Metastatic Pancreatic Carcinoma in the Ovary (tissue), 1 donor: ENCODE measurements around the gene IFNGR1.

- PRO-cap = no peak
Measured at GRCh38 chr6:136095996-136096524, 154.1 kb downstream of the MTFR2 start.

DNA sequence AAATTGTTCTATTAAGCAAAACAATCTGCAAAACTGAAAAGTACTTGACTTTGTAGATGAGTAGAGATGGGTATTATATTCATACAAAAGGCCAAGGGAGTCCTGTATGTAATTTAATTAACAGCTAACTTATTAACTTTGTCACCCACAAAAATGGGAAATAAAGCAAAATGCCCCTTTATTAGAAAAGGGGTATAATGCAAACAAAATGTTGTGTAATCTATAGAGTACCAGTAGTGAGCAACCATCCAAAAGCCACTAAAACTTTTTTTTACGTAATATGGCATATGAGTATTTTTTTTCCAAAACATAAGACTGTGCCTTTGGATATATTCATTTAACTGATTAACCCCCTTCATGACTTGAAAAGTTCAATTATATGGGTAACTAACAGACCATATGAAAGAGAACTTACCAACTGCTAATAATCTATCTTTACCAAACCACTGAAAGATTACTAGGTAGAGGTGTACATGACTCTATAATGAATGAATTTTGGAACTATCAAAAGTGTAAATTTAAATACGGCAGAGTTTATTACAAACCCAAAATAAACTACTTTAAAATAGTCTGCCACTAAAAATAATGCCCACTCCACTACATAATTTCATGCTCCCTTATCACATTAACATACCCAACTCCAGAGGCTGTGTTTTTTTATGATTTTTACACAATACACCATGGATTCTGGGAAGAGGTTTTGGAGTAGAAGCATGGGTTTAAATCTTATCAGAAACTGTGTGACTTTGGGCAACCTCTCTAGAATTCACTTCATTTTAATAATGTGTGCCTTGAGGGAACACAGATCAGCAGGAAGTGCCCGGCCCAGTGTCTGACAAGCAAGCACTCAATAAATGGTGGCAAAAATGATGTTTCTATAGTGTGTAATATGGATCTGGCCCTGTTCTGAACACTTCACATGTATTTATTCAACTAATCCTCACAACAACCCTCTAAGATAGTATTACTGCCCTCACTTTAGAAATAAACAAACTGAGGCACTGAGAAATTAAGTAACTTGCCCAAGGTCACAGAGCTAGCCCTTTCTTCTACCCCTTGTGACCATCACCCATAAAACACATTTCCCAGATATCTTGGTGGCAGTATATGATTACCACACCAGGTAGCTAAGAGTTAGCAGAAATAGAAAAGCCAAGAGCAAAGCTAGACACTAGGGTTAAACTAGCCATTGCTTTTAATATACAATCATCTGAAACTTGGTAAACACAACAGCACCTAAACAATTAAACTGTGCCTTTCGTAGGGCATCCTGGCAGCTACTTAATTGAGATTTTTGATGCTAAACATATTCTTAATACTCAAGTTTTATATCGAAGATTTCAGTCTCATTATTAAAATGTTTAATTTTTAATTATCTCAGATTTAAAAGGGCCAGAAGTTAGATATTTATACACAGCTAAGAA, 12.6 kb upstream of the MTFR2 start:
- PRO-cap = no peak

DNA sequence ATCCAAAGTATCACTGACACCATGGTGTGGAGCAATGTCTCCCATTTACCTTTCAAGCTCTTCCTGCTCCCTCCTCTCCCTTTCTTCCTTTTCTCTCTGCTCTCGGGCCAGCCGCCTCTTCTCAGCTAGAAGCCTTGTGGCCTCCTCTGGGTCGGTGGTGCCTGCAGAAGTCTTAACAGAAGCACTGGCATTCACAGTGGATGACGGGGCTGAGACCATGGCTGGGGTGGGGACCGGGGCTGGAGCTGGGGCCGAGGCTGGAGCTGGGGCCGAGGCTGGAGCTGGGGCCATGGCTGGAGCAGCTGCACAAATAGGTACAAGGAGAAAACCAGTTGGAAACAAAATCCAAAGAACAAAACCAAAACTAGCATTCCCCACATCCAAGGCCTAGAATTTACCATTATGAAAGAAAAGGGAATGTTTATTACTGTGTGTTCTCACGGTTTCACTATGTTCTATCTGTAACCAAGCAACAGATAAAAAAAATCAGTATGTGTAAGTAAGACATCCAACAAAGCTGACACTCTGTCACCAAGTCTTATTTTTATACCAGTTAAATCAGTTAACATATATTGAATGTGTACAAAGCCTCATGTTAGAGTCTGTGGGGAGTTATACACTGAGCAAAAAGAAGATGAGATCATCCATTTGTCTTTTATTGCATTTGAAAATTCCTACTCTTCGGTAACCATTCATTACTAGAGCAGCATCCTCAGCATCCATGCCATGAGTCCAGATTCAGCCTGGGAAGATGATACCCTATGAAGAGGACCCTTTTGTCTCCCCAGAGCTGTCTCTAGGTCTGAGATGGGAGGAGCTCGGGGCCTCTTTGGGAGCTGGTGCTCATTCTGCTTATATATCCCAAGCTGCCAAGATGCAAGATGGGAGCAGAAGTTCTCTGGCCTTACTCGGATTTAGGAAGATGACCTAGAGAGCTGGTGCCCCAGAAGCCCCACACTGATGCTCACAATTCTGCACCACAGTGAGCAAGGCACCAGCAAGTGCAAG, 73.1 kb upstream of the BCLAF1 start:
- PRO-cap = no peak

GRCh38 chr6:136389333-136389573, 99.6 kb upstream of the BCLAF1 start:
- PRO-cap = no peak

GRCh38 chr6:136390785-136391180, 101.1 kb upstream of the BCLAF1 start:
- PRO-cap = no peak

GRCh38 chr6:136511539-136512351, 38.5 kb downstream of the MAP7 start:
- PRO-cap = no peak

GRCh38 chr6:136525870-136526994, 24.0 kb downstream of the MAP7 start:
- PRO-cap = no peak

GRCh38 chr6:136551119-136551601, 938 bp upstream of the MAP7 start:
- PRO-cap = no peak

- PRO-cap = no peak
Measured at GRCh38 chr6:136575483-136576270, 25.5 kb upstream of the MAP7 start.

GRCh38 chr6:136593655-136594462, 43.6 kb upstream of the MAP7 start:
- PRO-cap = no peak

DNA sequence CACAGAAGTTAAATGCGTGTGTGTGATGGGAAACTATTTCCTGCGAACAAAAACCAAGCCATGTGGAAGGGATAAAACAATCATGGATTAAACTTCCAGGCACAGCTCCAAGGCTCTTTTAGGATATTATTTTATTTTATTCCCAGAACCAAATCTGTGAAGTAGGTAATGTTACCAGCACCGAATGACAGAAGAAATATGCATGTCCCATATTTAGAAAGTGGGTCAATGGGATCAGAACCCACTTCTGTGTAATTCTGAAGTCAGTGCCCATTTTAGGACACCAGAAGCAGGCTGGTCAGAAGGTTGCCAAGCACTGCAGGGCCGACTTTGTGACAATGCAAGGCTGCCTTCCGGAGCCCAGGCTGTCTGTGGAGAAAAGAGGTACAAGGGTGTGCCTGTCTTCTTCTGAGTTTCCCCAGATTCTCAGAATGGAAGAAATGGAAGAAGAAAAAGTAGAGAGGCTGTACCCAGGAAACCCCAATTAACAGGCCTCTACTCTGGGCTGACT, 49.4 kb upstream of the MAP7 start:
- PRO-cap = no peak

- PRO-cap = no peak
Measured at GRCh38 chr6:136640498-136641009, 90.3 kb upstream of the MAP7 start.

- PRO-cap = no peak
Measured at GRCh38 chr6:136773509-136773834, 18.8 kb downstream of the MAP3K5 start.

DNA sequence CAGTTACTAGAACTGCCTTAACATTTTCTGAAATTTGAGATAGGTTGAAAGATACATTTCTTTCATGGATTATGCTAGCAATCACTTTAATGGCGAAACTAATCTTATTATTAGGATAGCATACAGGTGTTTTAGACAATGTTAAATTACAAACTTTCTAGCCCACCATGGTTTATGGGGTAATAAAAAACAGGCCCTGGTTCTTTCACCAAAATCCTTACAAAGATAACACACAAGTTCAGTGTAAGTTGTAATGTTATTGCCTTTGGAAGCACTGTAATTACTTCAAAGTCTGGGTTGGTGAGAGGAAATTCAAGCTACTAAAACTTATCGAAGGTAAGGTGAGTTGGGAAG, 1.4 kb downstream of the MAP3K5 start:
- PRO-cap = no peak

DNA sequence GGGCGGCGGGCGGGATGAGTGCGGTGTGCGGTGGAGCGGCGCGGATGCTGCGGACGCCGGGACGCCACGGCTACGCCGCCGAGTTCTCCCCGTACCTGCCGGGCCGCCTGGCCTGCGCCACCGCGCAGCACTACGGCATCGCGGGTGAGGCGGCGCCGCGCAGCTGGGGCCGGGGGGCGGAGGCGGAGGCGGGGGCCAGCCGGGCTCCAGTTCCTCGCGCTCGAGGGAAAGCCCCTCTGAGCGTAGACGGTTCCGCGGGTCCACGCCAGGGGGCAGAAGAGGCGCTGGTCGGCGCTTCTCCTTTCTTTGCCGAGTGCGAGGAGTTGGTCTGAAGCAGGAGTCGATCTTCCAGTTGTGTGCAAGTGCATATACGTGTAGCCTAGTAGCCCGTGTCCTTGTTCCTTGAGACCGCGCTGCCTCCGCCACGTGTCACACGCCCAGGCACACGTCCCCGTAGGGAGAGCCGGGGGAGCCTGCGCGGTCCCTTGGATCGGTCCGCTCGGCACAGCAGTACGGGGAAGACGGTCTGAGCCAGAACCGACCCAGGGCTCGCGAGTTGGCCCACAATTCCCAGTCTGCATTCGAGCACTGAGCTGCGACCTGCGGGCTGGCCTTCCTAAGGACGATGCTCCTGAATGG, 379 bp downstream of the PEX7 start:
- PRO-cap = bidirectional peak, plus-strand start at position 312 of the sequence, minus-strand start at position 101 of the sequence

DNA sequence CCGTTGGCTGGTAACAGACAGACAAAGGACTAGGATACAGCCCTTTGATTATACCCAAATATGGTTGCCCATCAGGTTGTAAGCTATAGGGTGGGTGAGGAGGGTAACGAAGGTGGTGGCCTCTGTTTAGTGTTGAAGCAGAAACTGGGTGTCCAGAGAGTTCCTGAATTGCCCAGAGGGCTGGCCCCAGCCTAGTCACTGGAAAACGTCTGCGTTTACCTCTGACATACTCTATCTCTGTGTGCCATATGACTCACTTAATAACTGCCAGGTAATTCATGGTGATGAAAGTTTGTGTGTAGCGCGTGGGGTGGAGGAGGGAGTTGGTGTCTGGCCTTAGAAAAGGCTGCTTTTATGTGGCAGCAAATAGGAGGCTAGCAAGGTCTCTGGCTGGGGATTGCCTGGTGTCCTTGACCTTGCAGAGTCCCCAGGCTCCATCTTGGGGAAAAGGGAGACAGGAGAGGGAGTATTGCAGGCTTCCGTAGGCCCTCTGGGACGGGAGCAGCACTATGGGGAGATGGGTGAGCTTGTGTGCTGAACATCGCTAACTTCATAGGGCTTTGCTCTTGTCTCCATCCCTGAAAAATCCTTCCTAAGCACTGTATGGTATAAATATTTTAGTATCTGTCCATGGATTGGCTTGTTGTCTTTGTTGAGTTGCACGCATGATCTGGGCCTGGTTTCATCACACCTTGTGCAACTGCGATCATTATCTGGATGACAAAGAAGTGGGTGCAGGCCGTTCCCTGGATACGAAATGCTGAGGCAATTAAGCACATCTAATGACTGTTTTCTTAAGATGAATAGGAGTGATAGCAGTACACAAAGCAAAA, 47.5 kb downstream of the SLC35D3 start:
- PRO-cap = no peak

- PRO-cap = bidirectional peak, plus-strand start at chr6:137219508, minus-strand start at chr6:137219404
Measured at GRCh38 chr6:137219278-137219949, at the start of gene IFNGR1. TSS of gene IFNGR1 (minus strand) at chr6:137219385.

DNA sequence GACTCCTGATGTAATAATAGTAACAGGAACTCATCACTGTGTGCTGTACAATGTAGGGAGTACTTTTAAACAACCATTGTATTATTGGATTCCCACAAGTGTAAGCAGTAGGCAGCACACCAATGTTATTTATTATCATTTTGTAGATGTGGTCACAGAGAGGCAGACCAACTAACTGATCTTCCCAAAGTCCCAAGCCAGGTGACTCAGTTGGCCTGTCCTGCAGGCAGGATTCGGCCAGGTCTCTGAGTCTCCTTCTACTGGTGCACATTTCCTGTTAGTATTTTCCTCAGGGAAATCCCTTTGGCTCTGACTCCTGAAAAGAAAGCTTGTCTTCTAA, 14.5 kb upstream of the IFNGR1 start:
- PRO-cap = no peak

DNA sequence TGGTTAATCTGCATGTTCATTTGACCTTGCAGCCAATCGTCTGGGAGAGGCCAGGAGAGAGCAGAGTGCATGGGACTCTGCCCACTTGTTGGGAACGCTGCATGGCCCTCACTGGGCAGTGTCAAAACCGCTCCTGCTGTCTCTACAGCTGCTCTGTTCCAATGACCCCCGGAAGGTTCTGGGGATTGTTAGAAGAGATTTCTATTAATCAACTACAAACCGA, 79.5 kb downstream of the OLIG3 start:
- PRO-cap = no peak

GRCh38 chr6:137717201-137718063, 149.6 kb upstream of the TNFAIP3 start:
- PRO-cap = no peak